Thoracic aorta endothelial cell (primary cell): ENCODE data around the gene CRYBG1.

DNA sequence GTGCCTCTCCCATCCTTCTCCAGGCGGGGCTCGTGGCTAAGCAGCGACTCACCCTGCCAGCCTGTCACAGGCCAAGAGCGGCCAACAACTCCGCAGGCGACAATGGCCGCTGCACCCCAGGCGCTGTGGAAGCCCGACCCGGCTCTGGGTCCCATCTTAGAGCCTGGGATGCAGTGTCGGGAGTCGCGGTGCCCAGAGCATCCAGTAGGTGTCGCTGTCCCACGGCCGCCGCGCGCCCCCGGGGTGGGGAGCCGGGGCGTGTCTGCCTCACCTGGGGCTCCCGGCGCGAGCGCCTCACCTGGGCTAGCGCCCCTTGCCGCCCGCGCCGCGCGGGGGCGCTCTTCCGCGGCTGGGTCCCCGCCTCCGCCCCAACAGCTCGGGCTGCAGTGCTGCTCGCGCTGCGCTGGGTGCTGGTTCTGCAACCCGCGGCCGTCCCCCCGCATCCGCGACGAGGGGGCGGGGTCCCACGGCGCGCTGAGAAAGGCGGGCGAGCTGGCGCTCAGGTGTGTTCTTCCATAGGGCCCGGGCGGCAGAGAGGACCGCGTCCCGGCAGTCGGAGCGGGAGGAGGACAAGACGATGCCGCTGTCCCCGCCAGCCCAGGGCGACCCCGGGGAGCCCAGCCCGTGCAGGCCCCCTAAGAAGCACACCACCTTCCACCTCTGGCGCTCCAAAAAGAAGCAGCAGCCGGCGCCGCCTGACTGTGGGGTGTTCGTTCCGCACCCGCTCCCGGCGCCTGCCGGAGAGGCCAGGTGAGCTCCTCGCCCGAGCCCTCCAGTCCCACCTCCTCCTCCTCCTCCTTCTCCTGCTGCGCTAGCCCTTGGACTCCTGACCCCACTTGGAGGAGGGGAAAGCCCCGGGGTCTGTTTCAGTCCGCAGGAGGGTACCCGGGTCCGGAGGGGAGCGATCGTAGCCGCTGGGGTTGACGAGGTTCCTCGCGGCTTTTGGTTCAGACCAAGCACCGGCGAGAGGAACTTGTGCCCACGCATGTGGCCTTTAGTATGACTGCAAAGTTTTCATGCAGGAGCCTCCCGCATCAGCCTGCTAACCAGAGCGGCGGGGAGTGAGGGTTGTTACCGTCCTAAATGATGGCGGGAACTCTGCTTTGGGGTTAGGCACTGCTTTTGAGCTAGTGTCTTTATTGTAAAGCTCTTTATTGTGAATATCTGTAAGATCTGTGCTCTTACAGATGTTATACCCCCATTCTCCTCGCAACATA lies at the start of gene CRYBG1:
Gene CRYBG1 (plus strand): TSS at position 386 of the 1,217 bp plus-strand sequence.
- CAGE, long polyA plus RNA = no peak

DNA sequence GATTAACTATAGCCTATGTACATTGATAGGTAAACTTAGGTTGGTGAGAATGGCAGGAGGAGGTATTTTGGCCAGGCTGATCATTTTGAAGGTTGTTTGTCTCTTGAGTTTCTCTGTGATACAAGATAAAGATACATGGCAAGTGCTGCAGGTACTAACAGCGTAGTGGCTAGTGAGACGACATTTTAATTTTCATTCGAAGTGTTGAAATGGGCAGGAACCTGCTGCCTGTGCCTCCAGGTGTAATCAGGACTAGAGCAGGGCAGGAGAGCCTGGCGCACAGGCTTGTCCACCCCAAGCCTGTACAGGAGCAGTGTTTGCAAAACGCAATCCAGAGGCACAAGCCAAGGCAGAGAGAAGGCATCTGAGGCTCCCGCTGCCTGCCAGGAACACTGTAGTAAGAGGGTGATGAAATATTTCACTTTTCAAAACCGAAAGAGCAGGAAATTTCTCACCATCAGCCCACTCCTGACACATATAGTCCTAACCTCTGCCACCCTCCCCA lies 132.6 kb downstream of the RTN4IP1 start:
- CAGE, long polyA plus RNA = no peak

DNA sequence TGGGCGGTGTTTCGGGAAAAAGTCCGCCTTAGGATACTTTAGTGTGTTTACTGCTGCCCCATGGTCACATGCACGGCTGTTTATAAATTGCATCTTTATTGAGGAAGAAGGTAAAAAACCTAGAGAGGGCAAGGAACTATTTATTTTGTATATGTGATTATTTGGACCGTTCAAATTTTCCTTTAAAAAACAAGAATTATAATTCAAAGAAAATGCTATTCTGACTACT lies 118.4 kb downstream of the RTN4IP1 start:
- CAGE, long polyA plus RNA = no peak

DNA sequence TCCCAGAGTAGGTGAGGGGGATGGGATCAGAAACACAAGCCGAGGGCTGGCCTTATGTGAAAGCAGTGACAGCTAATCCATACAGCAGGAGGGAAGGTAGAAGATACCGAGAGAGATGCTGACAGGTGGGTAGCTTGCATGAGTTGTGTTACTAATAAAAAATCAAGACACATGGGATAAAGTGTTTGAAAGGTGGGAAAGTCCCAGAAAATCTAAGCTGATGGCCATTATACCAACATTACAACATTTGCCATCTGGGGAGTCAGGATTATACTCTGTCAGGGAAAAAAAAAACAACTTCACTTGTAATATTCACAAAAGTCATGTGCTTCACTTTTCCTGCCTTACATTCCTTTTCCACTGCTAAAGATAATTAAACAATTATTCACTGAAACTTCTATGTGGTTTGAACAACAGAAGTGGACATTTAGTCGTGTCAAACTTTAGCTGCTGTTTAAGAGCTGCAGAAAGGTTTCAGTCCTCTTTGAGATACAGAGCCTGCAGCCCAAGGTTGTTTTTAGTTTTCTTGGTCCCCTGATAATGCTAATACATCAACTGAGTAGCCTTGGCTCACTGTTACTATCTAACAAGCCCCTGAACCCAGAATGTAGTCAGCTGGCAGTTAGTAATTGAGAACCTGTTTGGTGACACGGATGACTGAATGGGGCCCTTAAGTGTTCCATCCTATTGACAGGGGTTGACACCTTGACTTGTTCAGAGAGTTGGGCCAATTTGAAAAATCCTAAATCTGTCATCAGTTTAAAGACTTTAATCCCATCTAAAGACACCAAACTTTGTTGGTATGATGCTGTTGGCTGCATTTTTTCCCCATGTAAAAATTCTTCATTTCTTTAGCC lies 3.0 kb downstream of the RTN4IP1 start:
- CAGE, long polyA plus RNA = no peak

DNA sequence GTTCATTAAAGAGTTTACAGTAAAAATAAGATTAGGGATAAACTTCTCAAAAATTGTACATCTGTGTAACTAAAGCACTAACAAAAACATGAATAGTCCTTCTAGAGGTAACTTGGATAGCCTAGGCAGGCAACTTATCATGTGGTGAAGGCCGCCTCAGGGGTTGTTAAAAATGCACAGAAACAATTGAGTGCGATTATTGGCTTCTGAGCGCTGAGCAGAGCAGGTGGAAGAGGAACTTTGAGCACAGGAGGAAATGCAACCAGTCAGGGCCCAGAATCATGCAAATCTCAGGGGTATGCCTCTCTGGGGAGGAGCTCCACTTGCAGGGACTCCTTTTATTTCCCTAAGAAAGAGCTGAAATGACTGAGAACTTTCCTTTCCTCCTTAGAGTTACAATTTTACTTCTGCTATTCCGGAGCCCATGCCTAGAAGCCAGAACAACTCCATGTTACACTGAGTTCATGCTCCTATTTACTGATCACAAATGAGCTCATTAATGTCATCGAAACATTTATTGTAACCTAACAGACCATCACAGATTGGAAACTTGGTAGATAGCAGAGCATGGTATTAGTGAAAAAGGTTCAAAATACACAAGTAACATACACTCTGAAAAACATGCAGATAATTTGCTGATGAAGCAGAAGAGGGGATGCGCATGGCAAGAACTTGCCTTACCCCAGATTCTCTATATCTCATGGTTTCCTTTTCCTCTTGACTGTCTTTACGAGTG lies 37.4 kb downstream of the QRSL1 start:
- CAGE, long polyA plus RNA = no peak

- CAGE, long polyA plus RNA = no peak
Observed at GRCh38 chr6:106715304-106715503, 85.8 kb downstream of the QRSL1 start.

- CAGE, long polyA plus RNA = no peak
Observed at GRCh38 chr6:106715829-106716371, 86.5 kb downstream of the QRSL1 start.

- CAGE, long polyA plus RNA = no peak
Observed at GRCh38 chr6:106728179-106728668, 98.8 kb downstream of the QRSL1 start.

GRCh38 chr6:106764394-106765122 lies 135.2 kb downstream of the QRSL1 start:
- CAGE, long polyA plus RNA = no peak

DNA sequence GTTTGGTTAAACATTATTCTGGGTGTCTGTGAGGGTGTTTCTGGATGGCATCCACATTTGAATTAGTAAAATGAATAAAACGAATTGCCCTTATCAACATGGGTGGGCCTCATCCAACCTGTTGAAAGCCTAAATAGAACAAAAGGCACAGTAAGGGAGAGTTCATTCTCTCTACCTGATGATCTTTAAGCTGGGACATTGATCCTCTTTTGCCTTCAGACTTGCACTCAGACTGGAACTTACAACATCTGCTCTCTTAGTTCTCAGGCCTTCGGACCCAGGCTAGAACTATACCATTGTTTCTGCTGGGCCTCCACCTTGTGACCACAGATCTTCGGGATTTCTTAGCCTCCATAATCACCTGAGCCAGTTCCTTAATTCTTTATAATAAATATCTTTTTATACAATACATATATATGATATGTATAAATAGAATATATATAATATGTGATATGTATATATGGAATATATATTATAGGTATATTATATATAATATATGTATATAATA lies 57.5 kb downstream of the CD24 start:
- CAGE, long polyA plus RNA = no peak

DNA sequence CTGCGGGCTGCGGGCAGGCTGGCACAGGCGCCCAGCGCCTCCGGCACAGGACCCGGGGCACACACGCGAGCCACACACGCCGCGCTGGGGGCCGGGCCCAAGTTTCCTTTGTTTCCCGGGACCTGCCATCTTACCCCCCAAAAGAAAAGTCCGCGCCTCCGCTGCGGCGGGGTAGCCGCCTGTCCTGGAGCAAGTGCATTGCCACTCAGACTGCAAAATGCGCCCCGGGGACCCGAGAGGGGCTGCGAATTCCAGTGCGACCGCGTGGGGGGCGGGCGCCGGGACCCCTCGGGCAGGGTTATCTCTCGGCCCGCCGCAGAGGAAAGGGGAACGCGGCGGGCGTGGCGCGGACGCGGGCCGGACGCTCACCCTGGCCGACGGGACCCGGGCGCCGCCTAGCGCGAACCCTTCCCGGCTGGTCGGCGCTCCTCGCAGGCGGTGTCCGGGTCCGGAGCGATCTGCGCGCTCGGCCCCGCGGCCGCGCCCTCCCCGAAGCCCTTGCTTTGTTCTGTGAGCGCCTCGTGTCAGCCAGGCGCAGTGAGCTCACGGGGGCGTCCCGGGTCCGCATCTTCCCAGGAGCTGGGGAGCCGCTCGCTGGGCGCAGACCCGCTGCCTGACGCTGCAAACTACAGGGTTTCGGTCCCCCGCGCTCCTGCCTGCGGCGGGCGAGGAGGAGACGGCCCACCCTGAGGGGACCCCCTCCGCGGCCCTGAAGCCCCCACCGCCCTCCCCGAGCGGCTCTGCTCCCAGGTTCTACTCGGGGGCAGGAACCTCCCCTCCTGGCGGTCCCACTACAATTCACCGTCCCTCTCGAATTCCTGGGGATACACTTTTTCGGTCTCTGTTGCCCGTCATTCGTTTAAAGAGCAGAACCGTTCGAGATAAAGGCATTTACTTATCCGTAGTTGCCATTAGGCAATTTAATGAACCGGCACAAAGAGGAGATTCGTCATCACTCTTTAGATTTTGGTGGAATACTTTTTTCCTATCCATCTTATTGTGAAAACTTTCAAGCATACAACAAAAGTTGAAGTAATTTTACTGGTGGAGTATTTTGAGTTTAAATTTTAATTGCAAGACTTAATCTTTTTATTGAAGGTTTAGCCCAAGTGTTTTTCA lies 830 bp upstream of the CD24 start:
- CAGE, long polyA plus RNA = no peak

- CAGE, long polyA plus RNA = no peak
Observed at GRCh38 chr6:106976394-106976755, 1.8 kb upstream of the CD24 start.

DNA sequence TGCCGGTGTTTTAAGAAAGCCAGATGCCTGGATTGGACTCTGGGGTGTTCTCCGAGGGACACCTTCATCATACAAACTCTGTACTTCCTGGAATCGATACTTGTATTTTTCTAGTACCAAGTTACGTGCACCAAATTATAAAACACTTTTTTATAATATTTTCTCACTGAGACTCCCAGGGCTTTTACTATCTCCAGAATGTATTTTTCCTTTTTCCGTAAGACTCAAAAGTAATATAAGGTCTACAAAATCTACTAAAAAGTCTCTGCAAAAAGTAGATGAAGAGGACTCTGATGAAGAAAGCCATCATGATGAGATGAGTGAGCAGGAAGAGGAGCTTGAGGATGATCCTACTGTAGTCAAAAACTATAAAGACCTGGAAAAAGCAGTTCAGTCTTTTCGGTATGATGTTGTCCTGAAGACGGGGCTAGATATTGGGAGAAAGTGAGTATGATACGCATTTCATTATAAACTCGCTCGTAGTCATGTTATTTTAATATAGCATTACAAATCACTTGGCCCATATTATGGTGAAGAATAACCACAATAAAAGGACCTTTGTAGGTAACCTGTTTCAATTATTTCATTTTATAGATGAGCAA lies 11.9 kb downstream of the MTRES1 start:
- CAGE, long polyA plus RNA = no peak

DNA sequence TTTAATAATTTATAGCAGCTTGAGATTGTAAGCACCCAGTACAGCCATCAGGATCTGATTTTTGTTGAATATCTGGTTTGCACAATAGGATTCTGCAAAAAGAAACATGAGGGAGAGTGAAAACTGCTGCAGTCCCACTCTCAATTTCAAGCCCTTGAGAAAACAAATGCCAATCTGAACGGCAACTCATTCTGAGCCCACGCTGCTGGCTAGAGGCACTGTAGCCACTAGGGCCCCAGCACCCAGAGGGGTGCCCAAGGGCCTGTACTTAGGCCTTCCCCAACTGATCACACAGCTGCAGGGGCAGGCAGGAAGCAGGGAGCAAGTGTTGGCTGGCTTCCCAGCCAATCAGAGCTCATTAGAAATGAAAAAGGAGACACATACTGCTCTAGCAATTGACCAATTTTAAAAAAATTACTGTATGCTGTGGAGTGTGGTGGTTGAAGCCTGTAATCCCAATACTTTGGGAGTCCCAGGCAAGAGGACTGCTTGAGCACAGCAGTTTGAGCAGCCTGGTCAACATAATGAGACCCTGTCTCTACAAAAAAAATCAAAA lies 3.6 kb upstream of the BEND3 start:
- CAGE, long polyA plus RNA = no peak

DNA sequence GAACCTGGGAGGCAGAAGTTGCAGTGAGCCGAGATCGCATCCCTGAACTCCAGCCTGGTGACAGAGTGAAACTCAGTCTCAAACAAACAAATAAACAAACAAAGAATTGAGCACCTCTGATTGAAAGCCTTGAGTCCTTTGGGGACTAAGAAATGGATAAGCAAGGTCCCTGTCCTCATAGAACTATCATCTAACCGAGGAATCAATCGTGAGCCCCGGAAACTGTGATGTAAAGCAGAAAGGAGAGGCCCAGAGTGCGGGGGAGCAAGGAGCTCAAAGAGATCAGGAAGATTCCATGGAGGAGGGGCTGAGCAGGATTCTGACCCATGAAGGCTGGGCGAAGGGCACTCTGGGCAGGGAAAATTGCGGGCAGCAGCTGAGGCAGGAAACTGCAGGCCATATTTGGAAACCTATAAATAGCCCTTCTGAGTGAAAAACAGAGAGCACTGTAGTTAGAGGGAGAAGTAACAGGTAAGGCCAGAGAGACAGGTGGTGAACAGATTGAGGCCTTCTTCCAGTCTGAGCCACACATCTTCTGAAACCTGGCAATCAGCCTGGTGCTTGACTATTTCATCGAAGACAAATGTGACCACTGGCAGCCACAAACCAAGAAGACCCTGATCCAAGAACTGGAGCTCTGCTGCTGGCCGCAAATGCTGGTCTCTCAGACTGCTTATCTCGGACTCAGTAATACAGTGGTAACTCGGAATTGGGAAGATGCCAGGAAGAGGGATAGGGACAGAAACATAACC lies 14.0 kb upstream of the BEND3 start:
- CAGE, long polyA plus RNA = no peak

DNA sequence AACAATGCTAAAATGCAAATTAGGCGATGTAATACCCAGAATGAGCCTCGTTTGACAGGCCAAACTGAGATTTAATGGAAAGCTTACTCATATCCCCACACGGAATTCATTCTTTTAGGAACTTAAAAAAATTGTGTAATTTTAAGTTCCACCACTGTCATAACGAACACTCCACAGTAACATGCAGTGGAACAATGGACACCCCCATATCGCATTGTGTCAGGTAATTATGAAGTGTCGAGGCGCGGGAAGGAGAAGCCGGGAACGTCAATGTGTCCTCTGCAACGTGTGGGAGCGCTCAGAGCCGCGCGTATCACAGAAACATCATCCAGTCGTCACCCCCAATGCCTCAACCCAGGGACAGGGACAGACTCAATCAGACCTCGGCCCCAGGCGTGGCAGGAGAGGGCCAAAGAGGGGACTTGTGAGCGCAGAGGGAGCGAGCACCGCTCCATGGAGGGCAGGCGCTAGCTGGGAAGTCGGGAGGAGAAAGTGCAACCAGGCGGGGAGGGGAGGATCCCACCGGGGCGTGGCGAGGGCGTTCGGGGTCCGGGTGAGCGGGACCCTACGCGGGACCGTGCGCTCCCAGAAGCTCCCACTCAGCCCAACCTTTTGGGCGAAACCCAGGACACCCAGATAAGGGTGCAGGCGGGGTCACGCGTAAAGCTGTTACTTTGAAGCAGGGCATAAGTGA lies 1.1 kb upstream of the SOBP start:
- CAGE, long polyA plus RNA = no peak

DNA sequence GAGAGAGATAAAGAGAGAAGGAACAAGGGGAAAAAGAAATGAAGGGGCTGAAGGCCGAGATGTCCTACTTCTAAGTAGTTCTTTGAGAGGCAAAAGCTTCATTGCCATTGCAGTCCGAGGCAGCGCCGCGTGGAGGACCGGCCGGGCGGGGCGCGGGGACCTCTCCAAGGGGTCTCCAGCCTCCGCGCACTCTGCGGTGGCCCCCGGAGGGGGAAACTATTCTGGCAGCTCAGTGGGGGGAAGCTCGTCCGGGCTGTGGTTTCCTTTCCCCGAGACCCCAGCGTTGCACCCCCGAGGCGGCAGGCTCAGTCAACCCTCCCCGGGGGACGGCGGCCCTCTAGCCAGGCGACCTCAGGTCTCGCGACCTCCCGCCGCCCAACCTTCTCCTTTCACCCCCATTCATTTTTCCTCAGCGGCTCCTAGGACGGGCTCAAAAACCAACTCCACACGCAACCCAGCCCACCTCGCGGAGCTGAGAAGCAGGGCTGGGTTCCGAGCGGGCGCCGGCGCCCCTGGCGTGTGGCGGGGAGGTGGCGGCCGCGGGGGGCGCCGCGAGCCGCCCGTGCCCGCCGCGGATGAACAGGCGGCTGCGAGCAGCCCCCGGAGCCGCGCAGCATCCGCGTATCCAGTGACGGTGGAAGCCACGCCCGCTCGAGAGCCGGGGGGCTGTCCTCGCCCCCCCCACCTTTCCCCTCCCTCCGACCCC lies 445 bp upstream of the SOBP start:
- CAGE, long polyA plus RNA = no peak

DNA sequence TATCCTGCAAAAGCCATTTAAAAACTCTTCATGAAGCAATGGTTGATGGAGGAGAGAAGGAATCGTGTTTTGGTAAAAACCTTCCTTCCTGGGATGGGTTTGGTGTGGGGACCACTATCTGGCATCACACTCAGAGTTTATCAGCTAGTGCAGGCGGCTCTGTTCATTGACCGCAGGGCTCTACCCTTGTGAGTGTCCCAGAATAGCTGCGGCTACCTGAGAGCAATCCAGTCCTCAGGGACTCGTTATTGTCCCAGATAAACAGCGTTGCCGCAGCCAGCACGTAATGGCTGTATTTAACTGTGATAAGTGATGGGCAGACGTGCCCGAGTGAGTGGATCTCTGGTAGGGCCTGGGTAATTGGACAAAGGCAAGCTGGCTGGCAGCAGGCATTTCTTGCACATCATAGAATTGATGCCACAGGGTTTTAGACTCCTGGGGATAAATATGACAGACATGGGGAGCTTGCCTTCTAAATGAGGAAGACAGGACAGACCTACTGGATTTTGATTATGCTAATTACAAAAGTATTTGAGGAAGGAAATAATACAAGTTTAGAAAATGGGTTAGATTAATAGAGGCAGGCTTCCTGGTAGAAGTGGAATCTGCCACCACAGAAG lies 163.3 kb downstream of the SOBP start:
- CAGE, long polyA plus RNA = no peak

GRCh38 chr6:107658932-107659625 lies 165.0 kb downstream of the SCML4 start:
- CAGE, long polyA plus RNA = no peak

GRCh38 chr6:107712748-107713097 lies 111.4 kb downstream of the SCML4 start:
- CAGE, long polyA plus RNA = no peak